ENCODE results near the gene ZNF91.

DNA sequence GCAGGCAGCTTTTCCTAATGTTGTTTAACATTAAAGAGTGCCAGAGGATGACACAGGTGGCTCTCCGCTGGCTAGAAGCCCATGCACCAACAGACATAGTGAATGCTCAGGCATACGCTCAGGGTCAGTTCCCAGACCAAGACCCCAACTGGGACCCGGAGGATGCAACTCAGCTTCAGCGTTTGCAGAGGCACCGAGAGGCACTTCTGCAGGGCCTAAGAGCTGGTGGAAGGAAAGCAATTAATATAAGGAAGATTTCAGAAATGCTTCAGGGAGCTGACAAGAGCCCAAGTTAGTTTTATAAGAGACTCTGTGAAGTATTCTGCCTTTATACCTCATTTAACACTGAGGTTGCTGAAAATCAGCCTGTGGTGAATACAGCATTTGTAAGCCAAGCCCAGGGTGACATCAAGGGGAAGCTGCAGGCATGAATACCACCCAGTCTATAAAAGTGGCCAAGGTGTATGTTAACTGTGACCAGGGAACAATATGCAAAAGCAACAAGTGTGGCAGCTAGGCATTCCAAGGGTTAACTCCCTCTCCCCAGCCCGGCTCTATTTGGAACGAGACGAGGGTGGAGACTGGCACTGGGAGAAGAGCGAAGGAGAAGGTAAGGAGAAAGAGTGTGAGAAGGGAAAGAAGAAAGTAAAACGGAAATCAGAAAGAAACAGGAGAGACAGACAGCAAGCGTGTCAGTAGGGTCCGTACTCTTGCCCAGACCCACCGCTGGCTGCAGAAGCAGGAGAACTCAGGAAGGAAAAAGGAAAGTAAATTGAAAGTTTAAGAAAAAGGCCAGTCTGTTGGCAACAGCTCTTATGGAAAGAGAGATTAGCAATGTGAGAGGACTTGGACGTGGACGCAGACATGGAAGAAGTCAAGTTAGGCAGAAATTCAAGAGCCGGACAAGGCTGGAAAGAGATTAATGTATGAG lies 47.8 kb downstream of the ZNF626 start:
- PRO-cap, result no peak
- RAMPAGE, long total RNA, 4 experiments, result no peak in any of the 4 experiments

- PRO-cap, result no peak
- RAMPAGE, long total RNA, 4 experiments, result no peak in any of the 4 experiments
Observed at GRCh38 chr19:20660394-20660930, 909 bp downstream of the ZNF626 start.

DNA sequence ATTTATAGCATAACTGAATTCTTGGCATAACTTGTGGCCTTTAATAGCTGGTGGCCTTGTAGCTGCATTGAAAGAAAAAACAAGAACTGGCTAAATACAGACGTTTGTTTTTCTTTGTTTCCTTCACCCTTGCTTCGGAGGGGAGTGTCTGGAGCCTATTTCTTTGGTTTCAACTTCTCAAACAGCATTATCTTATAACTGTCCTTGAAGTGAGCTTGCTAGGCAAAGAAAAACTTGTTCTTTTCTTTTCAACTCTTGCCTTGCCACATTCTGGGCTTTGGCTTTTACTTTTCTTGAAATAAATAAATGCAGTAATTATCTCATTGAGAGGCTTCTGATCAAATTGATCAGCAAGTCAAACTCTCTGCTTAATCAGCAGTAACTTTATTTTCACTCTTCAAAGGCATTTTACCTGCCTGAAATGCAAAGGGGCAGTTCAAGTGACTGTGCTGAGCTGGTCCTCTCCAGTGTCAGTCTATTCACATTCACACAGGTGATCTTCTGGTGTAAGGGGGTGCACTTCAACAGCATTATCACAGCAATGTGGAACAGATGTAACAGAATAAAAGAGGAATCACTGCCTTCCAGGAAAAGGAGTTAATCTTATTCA lies 44.0 kb downstream of the ZNF493 start:
- PRO-cap, result no peak
- RAMPAGE, long total RNA, 4 experiments, result no peak in any of the 4 experiments

DNA sequence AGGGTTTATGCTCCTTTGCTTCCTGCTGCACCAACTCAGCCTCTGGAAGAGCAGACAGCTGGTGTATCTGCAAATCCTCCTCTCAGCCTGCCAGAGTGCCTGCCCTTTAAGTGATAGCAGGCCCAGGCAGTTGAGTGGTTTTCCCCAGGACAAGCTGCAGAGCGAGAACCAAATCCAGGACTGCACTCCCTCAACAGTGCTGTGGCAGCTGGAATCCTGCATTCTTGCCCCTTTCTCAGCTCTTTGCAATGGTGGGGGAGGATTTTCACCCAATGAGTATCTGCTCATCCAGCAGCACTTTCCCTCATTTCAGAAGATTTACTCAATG lies 85.5 kb downstream of the ZNF429 start:
- PRO-cap, result no peak
- RAMPAGE, long total RNA, 4 experiments, result no peak in any of the 4 experiments

DNA sequence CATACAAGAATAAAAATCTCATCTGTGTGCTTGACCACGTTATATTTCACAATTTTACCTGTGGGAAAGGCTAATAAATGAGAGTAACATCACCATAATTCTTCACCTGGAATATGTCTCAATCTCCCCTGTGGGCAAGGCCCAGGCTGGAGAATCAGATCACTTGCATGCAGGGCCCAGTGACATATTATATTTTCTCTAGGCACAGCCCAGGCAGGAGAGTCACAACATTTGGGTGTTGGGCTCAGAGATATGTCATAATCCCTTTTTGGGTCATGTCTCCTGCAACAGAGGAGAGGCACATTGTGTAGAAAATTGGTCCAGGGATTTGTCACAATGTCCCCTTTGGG lies 17.8 kb upstream of the ZNF208 start:
- PRO-cap, result no peak
- RAMPAGE, long total RNA, 4 experiments, result no peak in any of the 4 experiments

- PRO-cap, result no peak
- RAMPAGE, long total RNA, 4 experiments, result no peak in any of the 4 experiments
Observed at GRCh38 chr19:22427388-22427581, 5.1 kb upstream of the ZNF98 start.

DNA sequence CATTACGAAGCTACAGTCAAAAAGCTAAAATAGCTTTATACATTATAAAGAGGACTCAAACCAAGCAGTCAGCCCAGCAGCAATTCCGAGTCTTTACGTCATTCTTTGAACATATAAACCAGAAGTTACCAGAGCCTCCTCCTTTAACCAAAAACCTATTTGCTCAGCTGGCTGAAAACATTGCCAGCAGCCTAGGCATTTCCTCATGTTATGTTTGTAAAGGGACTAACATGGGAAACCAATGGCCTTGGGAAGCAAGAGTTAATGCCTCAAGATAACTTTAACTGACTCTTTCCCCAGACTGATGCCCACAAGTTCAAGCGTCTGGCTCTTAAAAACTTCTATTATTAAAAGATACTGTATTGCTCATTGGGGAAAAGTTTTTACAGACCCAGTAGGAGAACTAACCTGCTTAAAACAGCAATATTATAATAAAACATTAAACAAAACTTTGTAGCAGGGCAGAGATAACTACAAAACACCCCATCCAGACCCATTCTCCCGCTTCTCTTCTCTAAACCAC lies 104.0 kb upstream of the ZNF492 start:
- PRO-cap, result no peak
- RAMPAGE, long total RNA, 4 experiments, result no peak in any of the 4 experiments

DNA sequence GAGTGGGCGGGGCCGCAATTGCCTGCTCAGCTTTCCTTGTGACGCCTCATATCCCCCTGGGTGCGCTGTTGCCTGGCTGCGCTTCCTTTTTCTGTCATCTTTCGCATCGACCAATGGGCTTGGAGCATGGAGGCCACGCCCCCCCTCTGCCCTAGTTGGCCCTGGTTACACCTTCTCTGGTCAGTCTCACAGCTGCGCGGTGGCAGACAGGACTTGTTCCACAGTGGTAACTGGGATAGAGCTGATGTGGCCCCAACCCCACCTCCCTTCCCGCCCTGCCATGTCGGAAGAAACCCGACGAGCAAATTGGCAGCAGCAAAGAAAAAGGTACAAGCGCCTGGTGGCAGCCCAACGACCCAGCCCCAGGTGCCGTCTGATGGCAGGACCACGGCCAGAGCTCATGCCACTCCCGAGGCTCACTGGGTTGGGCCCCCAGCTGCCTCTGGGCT lies 38.0 kb upstream of the ZNF492 start:
- PRO-cap, result unidirectional peak, plus-strand start at position 183 of the sequence
- RAMPAGE, long total RNA, 4 experiments, result no peak in any of the 4 experiments

DNA sequence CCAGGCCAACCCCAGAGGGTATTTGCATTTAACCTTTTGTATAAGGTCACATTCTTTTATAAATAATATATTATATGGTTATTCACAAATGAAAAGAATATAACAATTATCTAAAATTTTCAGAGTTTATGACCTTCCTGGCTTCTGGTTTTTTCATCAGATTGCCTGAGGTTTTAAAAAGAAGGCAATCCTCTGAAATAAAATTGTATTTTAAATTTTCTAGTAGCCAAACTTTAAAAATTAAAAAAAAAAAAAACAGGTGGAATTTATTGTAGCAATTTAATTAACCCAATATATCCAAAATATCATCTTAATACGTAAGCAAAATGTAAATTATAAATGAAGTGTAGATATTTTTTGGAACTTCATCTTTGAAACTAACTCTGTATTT lies 723 bp upstream of the ZNF99 start:
- PRO-cap, result no peak
- RAMPAGE, long total RNA, 4 experiments, result no peak in any of the 4 experiments

DNA sequence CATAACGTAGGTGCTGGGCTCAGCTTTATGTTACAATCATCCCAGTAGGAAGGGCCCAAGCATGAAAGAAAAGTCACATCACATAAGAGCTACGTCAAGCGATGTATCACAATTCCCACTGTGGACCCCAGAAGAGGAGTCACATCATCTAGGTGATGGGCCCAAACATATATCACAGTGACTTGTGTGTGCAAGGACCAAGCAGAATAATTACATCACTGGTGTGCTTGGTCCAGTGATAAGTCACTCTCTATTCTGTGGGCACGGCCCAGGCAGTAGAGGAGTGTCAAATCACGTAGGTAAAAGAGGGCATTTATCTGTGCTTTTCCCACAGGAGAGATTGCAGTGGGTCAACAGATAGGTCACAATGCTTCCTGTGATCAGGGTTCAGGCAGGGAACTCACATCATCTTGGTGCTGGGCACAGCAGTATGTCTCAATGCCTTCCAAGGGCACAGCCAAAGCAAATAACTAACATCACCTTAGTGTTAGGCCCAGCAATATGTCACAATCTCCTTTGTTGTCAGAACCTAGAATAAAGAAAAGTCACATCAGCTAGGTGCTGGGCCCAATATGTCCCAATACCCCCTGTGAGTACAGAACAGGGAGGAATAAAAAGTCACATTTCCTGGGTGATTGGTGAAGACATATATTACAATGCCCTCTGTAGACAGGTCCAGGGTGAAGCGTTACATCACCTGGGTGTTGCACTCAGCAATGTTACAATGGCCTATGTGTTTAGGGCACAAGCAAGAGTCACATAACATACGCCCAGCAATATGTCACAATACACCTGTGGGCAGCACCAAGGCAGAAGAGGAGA lies 11.2 kb upstream of the ZNF724 start:
- PRO-cap, result no peak
- RAMPAGE, long total RNA, 4 experiments, result no peak in any of the 4 experiments

DNA sequence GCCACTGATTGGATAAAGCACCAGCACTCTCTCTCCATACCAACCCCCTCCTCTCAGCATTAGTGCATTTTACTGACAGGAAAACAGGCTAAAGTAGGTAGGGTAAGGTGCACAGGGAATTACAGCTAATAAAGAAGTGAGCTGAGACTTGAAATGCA lies 24.0 kb upstream of the ZNF724 start:
- PRO-cap, result bidirectional peak, plus-strand start at position 56 of the sequence, minus-strand start outside the sequence
- RAMPAGE, long total RNA, 4 experiments, result no peak in any of the 4 experiments

- PRO-cap, result no peak
- RAMPAGE, long total RNA, 4 experiments, result no peak in any of the 4 experiments
Observed at GRCh38 chr19:23380275-23380572, 15.0 kb downstream of the ZNF91 start.

GRCh38 chr19:23394794-23395841 lies at the start of gene ZNF91:
ZNF91 (minus strand) TSS chr19:23395471.
- PRO-cap, result bidirectional peak, plus-strand start at chr19:23395623, minus-strand start at chr19:23395471
- RAMPAGE, long total RNA, 4 experiments, result start-site peak on the minus strand in 4 of 4 experiments, at chr19:23395423-23395455 at its widest, 52 to 86 reads per replicate

GRCh38 chr19:23414758-23415446 lies 19.6 kb upstream of the ZNF91 start:
- PRO-cap, result no peak
- RAMPAGE, long total RNA, 4 experiments, result no peak in any of the 4 experiments

DNA sequence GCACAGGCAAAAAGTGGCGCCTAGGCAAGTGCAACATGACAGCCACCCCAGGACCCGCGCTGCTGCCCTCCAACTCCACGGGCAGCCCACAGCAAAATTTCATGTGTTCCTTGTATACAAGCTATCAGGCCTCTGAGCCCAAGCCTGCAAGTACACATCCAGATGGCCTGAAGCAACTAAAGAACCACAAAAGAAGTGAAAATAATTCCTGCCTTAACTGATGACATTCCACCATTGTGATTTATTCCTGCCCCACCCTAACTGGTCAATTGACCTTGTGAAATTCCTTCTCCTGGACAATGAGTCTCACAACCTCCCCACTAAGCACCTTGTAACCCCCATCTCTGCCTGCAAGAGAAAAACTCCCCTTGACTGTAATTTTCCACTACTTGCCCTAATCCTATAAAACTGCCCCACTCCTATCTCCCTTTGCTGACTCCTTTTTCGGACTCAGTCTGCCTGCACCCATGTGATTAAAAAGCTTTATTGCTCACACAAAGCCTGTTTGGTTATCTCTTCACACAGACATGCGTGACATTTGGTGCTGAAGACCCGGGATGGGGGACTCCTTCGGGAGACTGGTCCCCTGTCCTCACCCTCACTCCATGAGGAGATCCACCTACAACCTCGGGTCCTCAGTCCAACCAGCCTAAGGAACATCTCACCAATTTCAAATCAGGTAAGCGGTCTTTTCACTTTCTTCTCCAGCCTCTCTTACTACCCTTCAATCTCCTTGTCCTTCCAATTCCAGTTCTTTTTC lies 137.5 kb downstream of the ZNF675 start:
- PRO-cap, result no peak
- RAMPAGE, long total RNA, 4 experiments, result no peak in any of the 4 experiments

DNA sequence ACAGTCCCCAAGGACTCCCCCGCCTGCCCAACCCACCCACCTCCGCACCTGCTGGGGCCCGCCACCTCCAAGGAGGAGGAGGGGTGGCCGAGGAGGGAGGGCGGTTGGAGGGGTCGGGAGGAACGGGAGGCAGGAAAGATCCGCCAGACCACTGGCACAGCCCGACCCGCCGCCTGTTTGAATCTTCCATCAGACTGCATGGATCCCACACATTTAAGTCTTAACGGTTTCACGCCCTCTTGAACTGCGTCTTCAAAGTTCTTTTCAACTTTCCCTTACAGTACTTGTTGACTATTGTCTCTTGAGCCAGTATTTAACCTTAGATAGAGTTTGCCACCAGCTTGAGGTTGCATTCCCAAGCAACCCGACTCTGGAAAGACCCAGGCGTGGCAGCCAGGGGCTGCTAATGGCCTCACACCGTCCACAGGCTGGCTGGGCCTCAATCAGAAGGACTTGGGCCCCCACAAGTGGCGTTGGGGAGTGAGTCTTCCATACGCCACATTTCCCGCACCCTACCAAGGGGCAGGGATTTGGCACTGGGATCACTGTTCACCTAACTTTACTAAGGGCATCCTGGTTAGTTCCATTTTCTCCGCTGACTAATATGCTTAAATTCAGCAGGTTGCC lies 84.1 kb upstream of the ZNF254 start:
- PRO-cap, result no peak
- RAMPAGE, long total RNA, 4 experiments, result no peak in any of the 4 experiments

DNA sequence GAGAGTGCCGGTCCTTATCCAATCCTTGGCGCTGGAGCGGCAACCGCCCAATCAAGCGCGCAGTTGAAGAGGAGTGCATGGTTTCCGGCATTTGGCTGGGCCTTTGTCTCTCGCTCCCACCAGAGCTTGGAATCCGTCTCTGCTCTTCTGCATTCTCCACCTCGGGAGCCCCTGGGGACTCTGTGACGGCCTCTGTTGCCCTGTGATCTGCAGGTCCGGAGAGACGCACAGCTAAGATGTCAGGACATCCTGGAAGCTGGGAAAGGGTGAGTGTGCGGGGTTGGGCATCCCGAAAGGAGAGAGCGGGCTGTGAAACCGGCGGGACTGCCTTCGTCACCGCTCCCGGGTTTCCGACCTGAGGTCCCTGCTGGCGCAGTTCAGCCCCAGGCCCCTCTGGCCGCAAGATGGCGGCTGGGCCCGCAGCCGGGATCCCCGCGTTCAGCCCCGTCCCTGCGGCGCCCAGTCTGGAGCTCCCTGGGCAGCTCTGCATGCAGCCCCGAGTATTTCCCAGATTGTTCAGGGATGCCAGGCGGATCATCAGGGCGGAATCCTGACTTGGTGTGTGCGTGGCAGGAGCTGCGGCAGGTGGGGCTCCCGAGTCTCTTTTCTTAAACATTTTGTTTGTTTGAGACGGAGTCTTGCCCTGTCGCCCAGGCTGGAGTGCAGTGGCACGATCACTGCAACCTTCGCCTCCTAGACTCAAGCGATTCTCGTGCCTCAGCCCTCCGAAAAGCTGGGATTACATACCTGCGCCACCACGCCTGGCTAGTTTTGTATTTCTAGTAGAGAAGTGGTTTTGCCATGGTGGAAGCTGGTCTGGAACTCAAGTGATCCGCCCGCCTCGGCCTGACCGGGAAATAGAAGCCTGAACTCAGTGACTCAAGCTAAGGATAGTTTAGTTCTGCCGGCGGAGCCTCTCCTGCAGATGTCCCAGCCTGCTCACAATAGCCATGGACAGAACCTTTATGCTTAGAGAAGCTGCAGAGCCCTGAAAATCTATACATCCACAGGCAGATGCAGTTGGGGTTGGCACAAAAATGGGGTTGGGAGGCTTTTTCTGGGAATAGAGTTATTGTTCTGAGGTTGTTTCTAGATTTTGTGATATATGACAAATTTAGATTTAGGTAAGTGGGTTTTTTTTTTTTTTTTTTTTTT lies 53.3 kb upstream of the ZNF254 start:
- PRO-cap, result bidirectional peak, plus-strand start at position 122 of the sequence, minus-strand start outside the sequence; bidirectional peak, plus-strand start at position 392 of the sequence, minus-strand start at position 326 of the sequence; bidirectional peak, plus-strand start at position 898 of the sequence, minus-strand start at position 859 of the sequence
- RAMPAGE, long total RNA, 4 experiments, result start-site peak on the plus strand in 3 of 4 experiments, centred at positions 148 to 169 of the sequence, 85 to 126 reads per replicate

DNA sequence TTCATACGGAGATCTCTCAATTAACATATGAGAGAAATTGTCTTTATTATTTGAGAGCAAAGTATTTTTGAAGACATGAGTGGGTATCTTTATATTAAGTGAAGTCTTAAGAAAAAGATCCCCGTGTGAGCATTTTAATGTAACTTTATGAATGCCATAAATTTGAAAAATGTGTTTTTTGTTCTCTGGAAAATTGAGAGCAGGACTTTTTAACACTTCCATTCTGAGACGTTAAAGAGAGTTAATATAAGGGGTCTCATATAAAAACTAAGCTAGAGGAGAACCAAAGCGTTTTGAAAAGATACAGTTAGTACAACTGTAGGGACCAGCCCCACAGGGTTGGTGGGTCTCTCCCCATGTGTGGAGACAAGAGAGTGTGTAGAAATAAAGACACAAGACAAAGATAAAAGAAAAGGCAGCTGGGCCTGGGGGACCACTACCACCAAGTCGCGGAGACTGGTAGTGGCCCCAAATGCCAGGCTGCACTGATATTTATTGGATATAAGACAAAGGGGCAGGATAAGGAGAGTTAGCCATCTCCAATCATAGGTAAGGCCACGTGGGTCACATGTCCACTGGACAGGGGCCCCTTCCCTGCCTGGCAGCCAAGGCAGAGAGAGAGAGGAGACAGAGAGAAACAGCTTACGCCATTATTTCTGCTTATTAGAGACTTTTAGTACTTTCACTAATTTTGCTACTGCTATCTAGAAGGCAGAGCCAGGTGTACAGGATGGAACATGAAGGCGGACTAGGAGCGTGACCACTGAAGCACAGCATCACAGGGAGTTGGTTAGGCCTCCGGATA lies 1411.2 kb downstream of the UQCRFS1 start:
- PRO-cap, result no peak
- RAMPAGE, long total RNA, 4 experiments, result no peak in any of the 4 experiments

- PRO-cap, result no peak
- RAMPAGE, long total RNA, 4 experiments, result no peak in any of the 4 experiments
Observed at GRCh38 chr19:28469121-28469510, 743.8 kb downstream of the UQCRFS1 start.

DNA sequence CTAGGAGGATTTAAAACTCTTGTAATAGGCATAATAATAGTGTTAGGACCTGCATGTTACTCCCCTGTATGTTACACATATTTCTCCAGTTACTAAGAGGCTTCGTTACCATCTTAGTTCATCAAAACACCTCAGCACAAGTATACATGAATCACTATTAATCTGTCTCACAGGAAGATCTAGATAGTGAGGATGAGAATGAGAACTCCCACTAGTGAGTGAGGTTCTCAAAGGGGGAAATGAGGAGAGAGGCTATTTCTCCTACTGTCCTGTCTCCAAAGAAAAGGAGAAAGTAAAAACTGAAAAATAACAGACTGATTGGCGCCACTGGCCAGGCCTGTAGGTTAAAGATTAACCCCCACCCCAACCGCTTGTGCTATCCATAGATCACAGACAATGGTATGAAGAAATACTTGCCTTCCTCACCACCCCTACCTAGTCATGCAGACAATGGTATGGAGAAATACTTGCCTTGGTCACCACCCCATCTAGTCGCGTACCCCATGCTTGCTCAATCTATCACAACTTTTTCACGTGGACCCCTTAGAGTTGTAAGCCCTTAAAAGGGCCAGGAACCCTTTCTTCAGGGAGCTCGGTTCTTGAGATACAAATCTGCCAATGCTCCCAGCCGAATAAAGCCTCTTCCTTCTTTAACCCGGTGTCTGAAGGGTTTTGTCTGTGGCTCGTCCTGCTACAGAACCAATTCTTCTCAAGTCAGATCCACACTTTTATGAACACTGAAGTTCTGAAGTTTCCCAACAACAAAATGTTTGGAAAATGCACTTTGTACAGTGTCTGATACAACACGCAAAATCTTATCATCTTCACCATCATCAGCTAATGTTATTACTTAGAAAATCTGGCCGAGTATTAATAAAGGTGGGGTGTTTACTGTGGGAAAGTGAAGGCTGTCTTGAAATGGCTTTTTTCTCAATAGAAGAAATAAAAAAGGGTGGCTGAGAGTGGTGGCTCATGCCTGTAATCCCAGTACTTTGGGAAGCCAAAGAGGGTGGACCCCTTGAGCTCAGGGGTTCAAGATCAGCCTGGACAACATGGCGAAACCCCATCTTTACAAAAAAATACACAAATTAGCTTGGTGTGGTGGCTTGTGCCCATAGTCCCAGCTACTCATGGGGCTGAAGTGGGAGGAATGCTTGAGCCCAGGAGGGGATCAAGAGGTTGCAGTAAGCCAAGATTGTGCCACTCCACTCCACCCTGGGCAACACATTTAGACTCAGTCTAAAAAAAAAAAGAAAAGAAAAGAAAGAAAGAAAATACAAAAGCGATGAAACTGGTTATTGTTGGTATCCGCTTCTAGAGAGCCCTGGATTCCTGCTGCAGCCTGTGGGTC lies 597.9 kb downstream of the UQCRFS1 start:
- PRO-cap, result no peak
- RAMPAGE, long total RNA, 4 experiments, result no peak in any of the 4 experiments

All from esophagus muscularis mucosa (tissue), 4 donors.